GM23248 (cell line): ENCODE measurements around the gene NOS2.

- RAMPAGE, long total RNA, result no peak
Observed at GRCh38 chr17:21419059-21420111, 43.2 kb downstream of the KCNJ12 start.

DNA sequence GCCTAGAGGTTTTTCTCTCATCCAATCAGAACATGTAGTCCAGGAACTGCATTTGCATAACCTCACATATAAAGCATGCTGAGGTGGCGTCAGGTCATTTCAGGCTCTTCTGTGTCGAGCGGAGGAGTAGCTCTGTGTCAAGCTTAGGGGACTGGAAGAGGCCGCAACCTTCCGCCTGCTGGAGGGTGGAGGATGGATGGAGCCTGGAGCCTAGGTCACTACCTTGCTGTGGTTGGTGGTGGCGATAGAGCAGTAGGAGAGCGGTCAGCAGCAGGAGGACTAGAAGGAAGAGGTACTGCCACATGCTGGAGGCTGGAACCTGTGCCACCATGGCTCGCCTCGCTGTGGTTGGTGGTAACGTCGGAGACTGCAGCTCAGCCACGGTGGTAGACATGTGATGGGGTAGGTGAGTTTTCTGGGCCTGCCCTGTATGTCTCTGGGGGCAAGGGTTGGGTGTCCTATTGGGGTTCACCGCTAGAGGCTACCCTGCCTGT, 79.5 kb upstream of the KCNJ18 start:
- RAMPAGE, long total RNA, result no peak

GRCh38 chr17:22118150-22118370, 425.7 kb downstream of the KCNJ18 start:
- RAMPAGE, long total RNA, result no peak

DNA sequence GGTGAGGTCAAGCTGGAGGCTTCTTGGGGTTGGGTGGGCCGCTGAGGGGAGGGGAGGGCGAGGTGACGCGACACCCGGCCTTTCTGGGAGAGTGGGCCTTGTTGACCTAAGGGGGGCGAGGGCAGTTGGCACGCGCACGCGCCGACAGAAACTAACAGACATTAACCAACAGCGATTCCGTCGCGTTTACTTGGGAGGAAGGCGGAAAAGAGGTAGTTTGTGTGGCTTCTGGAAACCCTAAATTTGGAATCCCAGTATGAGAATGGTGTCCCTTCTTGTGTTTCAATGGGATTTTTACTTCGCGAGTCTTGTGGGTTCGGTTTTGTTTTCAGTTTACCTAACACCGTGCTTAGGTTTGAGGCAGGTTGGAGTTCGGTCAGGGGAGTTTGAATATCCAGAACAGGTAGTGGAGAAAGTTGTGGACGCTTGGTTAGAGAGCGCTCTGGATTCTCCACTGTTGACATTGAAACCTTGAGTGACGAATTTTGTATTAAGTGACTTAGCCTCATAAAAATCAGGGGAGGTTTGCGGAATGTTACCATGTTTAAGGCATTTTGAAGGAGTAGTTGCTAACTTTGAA, 511.2 kb downstream of the KCNJ18 start:
- RAMPAGE, long total RNA, result no peak

- RAMPAGE, long total RNA, result no peak
Observed at GRCh38 chr17:26731459-26731854, 562.5 kb upstream of the WSB1 start.

GRCh38 chr17:27244466-27245833, 49.0 kb upstream of the WSB1 start:
- RAMPAGE, long total RNA, result no peak

- RAMPAGE, long total RNA, result no peak
Observed at GRCh38 chr17:27304755-27305149, 10.8 kb downstream of the WSB1 start.

GRCh38 chr17:27332170-27332510, 38.2 kb downstream of the WSB1 start:
- RAMPAGE, long total RNA, result no peak

DNA sequence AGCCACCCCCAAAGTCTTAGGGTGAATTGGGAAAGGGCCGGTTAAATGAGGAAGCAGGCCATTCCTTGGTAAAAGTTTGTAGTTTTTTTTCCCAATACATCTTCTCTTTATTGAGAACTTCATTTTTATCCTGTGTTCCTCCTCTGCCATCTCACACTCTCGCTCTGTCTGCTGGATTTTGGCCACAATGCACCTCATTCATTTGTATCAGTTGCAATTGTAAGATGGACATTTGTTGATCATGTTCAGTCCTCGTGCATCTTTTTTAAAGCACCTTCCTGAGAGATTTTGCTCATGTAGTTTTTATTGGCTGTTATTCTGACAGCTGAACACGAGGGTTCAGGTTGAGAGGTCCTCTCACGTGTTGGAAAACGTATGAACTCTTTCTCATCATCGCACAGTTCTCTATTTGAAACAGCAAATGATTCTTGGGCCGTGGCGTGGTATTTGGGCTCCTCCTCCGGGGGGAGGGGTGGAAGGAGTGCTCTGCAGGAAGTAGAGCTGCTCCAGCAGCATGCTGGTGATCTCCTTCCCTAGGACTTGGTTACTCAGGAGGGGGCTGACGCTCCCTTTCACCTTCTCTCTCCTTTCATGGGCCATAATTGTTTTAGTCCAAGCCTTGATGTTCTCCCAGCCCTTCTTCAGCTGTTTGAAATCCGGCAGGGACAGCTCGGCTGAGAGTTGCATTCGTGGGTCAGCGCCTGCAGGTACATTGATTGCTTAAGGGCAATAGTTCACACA, 70.3 kb downstream of the KSR1 start:
- RAMPAGE, long total RNA, result no peak

GRCh38 chr17:27566459-27566935, 64.5 kb upstream of the LGALS9 start:
- RAMPAGE, long total RNA, result no peak

DNA sequence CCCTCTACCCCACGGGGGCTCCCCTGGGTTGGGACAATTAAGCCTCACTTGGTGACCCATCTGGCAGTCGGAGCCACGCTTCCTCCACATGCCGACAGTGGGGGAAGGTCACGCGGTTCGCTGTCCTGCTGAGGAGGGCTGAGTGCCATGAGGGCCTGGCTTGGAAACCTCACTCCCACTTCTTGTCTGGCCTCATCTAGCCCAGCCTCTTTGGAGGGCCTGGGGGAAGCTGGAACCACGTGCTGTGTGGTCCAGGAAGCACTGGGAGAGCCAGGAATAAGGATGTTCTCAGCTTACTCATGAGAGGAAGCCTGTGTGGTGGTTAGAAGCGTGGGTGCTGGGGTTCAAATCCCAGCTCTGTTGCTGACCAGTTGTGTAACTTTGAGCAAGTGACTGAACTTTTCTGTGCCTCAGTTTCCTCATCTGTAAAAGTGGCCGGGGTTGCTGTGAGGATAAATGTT, 1.9 kb downstream of the LGALS9 start:
- RAMPAGE, long total RNA, result no peak

DNA sequence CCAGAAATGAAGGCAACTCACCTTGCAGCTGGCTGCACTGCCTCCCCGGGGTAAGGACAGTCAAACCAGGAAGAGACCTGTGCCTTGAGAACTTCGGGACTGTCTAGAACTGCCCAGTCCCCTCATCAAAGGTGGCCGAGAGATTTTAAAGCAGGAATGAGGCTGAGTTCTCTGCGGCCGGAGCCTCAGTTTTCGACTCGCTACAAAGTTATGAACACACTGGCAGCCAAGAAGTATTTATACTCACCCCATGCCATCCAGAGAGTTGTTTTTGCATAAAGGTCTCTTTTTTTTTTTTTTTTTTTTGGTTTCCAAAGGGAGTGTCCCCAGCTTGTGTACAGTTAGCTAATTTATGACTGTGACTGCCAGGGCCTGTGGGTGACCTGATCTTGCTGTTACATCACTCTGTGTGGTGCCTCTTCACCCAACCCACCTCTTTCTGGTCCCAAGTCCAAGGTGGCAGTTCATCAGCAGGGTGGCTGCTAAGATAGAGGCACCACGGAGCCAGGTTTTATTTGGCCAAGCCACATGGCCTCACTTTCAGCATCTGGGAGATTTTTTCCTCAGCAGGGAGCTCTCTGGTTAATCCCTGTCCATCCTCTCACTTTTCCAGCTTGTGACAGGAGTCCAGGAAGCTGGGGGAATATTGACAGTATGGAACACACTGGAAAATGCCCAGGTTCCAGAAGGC, at the start of gene NOS2:
TSS of gene NOS2 (minus strand) at position 212 of the 691 bp plus-strand sequence.
- RAMPAGE, long total RNA, result no peak

DNA sequence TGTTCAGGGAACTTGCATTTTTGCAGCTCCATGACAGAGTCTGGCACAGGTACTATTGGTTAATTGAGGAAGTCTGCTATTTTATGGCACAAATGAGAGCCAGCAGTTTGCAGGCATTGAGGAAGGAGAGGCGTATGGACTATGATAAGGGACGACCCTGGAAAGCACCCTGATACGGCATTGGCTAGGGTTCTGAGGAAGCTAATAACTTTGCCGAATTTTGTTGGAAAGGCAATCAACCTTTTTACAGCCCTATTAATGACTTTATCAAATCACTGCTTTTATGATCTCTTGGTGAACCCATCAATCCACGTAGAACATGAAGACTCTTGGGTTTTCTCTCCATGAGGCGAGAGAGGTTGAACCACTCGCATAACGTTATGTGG, 11.8 kb upstream of the NOS2 start:
- RAMPAGE, long total RNA, result no peak

DNA sequence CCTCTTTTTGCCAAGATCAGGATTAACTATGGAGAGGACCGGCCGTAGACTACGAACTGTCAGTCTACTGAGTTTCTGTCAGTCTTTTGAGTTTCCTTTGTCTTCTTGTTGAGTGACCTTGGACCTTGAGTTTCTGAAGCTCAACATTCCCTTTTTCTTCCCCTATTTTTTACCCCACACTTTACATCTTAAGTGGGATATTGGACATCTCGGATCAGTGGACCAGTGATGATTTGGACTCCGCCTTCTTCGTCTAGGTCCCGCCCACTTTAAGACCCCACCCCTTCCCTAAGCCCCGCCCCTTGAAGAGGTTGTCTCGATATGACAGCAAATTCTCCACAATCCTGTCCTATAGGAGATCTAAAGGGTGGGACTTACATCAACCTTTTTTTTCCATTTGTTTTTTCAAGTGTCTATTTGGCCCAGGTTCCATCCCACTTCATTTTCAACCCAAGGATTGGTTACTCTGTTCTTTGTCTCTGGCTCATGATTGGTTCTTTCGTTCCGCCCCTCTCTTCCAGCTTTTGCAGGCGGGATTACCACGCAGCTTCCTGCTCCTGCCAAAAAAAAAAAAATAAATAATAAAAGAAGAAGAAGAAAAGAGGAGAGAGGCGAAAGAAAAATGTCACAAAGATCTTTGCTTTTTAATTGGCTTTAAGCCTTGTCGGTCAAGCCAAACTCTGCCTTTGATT, 1.5 kb upstream of the NLK start:
- RAMPAGE, long total RNA, result no peak

DNA sequence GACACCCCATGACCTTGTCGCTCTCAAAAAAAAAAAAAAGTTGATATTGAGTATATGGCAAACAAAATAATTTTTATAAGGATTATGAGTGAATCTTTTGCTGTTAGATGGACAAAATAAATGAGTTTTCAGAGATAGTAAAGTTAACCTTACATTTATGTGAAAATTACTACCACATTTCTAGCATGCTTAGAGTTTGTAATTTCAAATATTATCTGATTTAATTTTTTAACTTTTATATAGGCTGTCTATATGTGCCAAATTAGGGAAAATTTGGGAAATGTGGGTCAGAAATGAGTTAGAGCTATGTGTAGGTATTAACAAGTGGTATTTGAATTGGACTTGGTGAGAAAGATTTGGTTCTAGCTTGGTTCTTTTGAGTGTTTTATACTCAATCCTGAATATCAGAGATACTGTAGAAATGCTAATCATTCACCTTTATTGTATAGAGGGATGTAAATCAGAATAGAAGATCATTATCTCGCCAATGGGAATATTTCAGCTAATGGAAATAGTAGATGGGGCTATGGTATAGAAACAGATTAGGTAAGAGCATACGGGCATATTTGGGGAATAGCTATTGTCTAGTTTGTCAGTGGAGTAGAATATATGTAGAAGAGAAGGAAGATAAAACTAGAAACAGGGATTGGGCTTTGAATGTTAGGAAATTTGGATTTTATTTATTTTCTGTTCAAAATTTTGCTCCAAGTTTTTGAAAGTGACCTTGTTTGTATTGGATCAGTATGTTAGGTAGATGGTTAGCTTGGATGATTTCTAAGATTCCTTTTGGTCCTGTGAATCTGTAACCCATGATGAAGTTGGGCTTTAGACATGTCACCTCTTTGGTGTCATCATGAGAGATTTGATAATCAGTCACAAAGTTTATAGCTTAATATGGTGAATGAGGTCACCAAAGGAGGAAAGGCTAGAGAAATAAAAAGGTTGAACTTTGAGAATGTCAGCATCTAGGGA, 44.8 kb downstream of the NLK start:
- RAMPAGE, long total RNA, result no peak

DNA sequence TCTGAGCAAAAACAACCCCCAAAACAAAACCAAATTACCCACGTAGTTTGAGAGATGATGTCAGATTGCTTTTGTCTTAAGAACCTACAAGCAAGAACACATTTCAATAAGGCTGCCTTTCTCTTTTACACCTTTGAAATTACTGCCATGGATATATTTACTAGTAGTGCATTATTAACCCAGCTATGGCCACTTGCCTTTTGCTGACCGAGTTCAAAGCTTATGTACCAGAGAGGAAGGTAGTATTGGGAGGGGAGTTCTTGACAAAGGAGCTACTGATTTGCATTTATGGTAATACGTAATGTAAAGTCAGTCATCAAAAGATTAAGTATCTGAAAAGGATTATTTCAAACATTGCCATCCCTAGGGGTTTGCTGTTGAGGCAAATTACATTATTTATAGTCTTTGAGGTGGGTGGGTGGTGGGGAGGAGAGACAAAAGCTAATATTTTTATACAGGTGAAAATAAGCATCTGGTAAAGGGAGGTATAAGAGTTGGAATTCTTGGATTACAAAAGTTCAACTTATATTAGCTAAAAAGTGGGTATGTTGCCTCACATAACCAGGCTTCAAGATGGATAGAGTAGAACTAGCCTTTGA, 51.9 kb downstream of the NLK start:
- RAMPAGE, long total RNA, result no peak

DNA sequence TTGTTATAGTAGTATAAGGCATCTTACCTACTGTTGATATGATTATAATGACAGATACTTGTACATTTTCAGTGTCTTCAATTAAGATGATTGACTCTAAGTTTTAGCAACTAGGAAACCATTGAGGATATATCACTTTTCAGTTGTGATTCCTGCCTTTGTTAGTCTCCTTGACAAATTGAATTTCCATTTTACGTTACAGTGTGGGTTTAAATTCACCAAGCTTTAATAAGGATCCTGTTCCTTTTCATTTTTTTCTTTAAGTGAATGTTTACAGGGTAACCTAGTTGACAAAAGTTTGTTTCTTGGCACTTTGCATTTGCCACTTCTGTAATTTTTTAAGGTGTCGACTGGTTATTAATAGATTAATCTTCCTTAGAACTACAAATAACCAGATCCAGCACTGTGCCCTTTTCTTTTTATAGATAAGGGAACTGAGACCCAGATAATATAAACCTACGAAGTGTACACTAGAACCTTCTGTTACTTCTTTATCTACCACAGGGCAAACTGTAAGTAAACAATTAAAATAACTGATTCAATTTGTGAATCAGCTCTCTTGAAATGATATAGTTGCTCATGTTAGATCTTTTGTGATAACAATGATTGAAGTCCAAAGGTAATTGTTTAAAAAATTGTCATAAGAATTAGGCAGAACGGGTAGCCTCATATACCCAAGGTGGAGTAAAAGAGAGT, 55.3 kb downstream of the NLK start:
- RAMPAGE, long total RNA, result no peak

- RAMPAGE, long total RNA, result no peak
Observed at GRCh38 chr17:28139563-28140566, 97.4 kb downstream of the NLK start.

DNA sequence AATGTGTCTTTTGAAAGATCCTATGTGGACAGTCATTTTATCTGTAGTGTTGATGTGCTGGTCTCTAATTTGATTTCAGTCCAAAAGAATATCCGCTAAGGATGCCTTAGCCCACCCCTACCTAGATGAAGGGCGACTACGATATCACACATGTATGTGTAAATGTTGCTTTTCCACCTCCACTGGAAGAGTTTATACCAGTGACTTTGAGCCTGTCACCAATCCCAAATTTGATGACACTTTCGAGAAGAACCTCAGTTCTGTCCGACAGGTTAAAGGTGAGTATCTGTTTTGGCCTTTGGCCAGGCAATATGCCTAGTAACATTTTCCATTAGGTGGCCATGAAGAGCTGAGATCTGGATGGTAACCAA, 128.1 kb upstream of the TMEM97 start:
- RAMPAGE, long total RNA, result no peak

DNA sequence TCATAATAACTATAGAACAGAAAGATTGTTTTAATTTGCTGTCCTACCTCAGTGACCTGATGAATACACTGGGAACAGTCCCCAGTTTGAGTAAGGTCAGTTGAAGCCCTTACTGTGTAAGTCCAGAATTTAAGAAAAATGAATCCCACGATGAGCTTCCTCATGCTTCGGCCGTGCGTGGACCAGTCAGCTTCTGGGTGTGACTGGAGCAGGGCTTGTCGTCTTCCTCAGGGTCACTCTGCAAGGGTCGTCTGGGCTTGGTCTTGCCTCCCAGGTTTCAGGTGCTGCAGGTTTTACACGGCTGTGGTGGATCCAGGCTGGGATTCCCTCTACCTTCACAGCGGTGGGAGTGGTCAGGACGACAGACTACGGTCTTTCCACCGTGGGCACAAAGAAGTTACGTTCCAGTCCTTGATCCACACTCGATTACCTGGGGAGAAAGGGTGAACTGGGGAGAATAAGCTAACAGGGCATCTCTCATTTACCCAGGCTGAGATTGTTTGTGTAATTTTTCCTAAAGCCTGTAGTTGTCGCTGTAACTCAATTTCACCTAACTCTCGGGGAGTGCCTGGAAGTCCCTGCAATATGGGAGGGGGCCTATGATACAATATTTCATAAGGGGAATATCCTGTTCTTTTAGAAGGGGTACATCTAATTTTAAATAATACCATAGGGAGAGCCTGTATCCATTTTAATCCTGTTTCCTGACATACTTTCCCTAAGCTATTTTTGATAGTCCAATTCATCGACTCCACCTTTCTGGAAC, 85.9 kb upstream of the TMEM97 start:
- RAMPAGE, long total RNA, result no peak